Temporal lobe (tissue), 2 donors: ENCODE data around the genes MAGEA6 and ATP2B3.

- RAMPAGE, long total RNA, result no peak
These were observed 1.3 kb downstream of the SLITRK4 start for GRCh38 chrX:143634266-143635386.

- RAMPAGE, long total RNA, result no peak
These were observed 366.5 kb upstream of the CXorf51A start for GRCh38 chrX:147180989-147181407.

GRCh38 chrX:147936399-147936691, 24.6 kb downstream of the FMR1 start:
- RAMPAGE, long total RNA, result no peak

DNA sequence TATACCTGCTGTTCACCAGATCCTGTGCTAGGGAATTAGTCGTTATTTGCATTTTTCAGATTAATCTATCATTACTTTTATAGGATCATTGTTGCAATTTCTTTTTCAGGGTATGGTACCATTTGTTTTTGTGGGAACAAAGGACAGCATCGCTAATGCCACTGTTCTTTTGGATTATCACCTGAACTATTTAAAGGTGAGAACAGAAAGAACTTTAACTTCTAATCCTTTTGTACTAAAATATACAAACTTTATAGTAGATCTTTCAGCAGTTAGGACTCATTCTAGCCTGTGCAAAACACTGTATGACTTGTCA, 28.7 kb downstream of the FMR1 start:
- RAMPAGE, long total RNA, result no peak

GRCh38 chrX:149183903-149184410, 231.3 kb downstream of the ENSG00000287585 start:
- RAMPAGE, long total RNA, result no peak

GRCh38 chrX:149521310-149522020, 16.4 kb upstream of the IDS start:
- RAMPAGE, long total RNA, result no peak

GRCh38 chrX:149818311-149818700, 36.6 kb downstream of the MAGEA9 start:
- RAMPAGE, long total RNA, result no peak

DNA sequence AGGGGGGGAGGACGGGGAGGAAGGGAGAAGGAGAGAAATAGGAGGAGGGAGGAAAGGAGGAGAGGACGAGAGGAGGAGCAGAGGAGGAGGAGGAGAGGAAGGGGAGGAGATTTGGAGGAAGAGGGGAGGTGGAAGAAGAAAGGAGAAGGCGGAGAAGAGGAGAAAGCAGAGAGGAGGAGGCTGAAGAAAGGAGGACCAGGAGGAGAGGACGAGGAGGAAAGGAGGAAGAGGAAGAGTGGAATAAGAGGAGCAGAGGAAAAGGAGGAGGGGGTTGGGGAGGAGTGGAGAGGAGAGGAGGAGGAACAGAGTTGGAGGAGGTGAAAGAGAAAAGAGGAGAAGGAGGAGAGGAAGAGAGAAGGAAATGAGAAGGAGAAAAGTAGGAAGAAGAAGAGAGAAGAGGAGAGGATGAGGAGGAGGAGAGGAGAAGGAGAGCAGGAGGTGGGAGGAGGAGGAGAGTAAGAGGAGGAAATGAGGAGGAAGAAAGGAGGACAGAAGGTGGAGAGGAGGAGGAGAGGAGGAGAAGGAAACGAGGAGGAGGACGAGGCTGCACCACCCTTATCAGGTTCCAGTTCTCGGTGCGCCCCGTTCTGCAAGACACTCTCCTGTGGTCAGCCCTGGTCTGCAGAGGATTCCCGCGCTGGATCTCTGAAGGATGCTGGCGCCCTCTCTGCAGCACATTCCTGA, 6.6 kb upstream of the EOLA2 start:
- RAMPAGE, long total RNA, result no peak

DNA sequence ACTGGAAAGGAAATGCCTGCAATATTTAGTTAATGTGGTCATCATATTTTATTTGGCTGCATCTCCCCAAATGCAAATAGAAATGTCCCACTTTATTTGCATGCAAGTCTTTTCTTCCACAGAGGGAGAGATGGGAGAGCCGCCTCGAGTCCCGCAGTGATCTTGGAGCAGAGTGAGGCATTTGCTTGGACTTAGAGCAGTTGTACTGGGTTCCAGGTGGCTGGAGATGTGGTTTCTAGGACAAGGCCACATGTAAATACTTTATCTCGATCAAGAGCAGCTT, 146.6 kb upstream of the EOLA2 start:
- RAMPAGE, long total RNA, result no peak

DNA sequence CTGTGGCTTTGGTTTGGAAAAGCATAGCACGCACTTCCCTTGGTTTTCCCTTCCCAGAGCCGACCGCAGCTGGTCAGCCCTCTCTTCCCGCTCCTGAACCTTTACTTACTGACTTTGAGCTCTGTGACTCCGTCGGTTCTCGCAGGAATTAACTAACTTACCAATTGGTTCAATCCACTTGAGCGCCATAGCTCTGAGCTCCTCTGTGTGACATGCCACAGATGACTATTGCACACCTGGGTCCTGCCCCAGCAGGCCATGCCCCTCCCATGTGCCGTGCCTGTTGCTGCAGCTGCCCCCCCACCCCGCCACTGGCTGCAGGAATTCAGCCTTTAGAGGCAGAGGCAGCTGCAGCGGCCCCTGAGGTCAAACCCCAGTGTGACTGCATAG, 70.5 kb downstream of the MTMR1 start:
- RAMPAGE, long total RNA, result no peak

DNA sequence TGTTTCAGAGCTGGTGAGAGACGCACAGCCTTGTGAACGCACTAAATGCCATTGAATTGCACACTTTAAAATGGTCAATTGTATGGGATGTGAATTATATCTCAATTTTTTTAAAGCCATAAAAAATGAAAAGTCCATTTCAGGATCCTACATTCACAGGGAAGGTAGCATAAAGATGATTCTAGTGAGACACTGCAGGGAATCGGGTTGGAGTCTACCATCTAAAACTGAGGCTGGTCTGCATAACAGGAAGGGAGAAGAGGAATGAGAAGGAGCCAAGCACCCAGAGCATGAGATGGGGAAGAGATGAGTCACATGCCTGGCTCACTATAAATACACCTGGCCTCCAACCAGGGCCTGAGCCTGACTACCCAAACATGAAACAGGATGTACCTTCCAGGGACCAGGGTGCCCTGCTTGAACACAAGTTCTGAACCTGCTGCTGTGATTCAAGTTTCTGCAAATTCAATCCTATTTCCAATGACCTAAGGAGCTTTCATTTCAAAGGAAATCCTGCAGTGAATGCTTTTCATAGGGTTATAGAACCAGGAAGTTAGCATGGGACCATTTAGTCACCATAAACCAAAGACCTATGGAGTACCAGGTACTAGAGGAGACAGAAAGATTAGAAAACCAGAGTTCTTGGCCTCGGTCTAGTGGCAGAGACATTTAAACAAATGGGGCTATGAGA, 24.9 kb downstream of the CD99L2 start:
- RAMPAGE, long total RNA, result no peak

GRCh38 chrX:150983845-150984205, 690 bp downstream of the HMGB3 start:
- RAMPAGE, long total RNA, result no peak

GRCh38 chrX:151177470-151177887, 1.1 kb downstream of the GPR50 start:
- RAMPAGE, long total RNA, result no peak

DNA sequence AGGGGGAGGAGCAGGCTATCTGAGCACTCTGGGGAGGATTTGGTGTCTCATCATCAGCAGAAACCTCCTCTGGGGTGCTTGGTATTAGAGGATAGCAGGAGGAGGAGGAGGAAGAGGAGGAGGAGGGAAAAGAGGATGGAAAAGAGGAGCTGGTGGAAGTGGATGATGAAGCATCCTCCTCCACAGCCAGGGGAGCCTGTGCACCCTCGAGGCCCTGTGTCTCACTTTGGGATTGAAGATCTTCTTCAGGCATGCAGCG, 3.1 kb downstream of the MAGEA10 start:
- RAMPAGE, long total RNA, result no peak

- RAMPAGE, long total RNA, result no peak
These were observed at the start of gene MAGEA6 for GRCh38 chrX:152769539-152769869. Gene MAGEA6 (minus strand): TSS chrX:152769689.

DNA sequence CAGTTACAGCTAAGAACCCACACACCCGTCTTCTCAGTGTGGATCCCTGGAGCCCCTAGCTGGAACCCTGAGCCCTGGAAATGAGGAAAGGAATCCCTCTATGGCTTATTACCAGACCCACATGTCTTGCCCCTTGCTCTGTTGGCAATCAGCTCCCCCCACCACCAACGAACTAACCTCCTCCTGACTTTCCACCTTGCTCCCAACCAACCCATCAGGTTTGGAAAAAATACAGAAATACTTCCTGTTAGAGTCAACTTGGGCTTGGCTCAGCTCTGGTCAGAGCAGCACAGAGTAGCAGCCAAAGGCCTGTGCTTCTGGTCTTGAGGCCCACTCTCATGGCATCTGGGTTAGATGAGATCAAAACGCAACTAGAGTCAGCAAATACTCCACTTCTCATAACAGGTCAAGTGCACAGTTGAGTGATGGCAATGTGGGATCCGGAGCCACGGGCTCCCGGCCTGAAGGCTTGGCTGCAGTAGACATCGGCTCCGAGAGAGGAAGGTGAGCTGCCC, 34.7 kb downstream of the ZNF185 start:
- RAMPAGE, long total RNA, result no peak

DNA sequence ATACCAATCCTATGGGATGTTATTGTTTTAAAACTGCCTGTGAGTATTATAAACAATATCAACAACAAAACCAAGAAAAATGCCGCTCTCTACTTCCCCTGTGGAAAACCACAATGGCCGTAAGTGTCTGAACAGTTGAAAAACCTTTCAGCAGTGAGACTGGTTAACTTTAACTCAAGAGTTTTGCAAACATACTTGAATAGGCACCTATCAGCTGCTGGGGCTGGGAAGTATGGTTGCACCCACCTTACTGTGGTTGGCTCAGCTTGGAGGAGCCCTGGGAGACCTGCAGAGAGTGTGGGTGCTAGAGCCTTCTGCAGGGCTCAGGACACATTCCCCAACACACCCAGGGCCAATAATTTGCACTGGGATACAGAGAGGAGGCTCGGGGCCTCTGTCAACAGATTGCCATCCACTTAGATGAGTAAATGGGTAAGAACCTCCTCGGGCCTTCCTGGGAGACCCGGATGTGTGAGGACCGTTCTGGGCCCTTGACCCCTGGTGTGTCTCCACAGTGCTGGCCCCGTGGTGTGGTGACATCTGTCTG, 40.5 kb upstream of the PWWP4 start:
- RAMPAGE, long total RNA, result no peak

- RAMPAGE, long total RNA, result no peak
These were observed 7.2 kb upstream of the BGN start for GRCh38 chrX:153487479-153487994.

DNA sequence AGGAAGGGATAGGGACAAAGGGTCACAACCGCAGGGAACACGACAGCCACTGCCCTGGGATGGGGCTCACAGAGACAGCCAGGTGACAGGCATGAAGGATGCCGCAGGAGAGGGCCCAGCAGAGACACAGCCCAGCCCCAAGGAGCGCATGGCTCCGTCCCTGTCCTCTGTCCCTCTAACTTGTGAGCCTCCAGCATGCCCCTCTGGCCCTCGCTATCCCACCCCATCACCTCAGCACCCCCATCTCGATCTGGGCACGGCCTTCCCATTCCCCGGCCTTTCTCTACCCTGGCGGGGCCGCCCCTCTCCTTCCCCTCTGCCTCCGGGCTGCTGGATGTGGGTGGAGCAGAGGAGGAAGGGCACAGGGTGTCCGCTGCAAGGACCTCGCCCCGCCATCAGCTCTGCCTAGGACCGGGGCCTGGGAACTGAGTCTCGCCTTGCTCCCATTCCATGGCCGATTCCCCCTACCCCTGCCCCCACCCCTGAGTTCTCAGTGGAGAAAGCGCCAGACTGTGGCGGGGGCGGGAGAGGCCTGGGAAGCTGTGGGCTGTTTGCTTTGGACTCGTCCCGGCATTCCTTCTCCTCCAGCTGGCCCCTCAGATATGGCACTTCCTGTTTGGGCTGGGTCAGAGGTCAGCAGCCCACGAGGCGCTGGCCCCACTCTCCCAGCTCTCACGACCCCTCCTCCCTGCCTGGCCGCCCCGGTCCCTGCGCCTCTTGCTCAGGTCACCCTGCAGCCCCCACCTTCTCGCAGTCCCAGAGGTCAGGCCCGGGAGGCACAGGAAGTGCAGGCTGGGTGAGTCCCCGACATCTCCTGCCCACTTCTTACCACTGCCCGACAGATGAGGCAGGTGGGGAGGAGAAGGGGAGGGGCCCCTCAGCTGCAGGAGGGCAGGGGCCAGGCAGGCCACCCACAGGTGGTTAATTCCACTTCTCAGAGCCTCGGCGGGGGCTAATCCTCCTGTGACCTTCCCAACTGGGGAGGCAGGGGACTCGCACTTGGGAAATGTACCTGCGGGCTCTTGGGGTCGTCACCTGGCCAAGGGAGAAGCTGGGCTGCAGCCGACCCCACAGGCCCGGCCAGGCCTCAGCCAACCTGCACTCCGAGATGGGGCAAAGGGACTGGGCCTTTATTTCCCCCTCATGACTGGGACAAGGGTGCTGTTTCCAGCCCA, 6.4 kb upstream of the BGN start:
- RAMPAGE, long total RNA, result no peak

DNA sequence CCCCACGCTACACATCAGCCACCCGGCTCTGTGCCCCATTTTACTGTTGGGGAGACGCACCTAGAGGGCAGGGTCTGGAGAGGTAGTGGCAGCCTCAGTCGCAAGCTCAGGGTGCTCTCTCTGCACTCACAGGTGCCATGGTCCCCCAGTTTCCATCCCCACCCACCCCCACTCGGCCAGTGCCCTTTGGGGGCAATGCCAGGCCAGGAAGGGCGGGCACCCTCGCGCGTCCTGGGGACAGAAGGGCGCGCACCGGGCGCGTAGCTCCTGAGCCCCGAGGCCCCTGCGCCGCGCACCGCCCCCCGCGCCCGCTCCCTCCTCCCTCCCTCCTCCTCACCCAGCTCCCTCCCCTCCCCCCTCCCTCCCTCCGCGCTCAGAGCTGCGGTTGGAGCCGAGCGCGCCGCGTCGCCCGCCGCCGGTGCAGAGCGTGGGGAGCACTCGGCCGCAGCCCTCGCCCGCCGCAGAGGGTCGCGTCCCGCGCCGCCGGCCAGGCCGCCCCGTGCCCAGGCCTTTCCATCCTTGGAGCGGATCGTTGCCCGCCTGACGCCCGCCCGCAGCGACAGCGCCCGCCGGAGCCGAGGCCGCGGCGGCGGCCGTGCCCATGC, at the start of gene ATP2B3:
TSS of gene ATP2B3 (plus strand) at position 376 of the 605 bp plus-strand sequence.
- RAMPAGE, long total RNA, result no peak